ENCODE results near the genes SLFN5, SLFN12, GAS2L2 and CCL23.

- PRO-cap, result no peak
- RRBS, result no CpG with 5 or more reads among the region's 7 CpGs
These were observed 1.7 kb downstream of the PSMD11 start for GRCh38 chr17:32445775-32446675.

DNA sequence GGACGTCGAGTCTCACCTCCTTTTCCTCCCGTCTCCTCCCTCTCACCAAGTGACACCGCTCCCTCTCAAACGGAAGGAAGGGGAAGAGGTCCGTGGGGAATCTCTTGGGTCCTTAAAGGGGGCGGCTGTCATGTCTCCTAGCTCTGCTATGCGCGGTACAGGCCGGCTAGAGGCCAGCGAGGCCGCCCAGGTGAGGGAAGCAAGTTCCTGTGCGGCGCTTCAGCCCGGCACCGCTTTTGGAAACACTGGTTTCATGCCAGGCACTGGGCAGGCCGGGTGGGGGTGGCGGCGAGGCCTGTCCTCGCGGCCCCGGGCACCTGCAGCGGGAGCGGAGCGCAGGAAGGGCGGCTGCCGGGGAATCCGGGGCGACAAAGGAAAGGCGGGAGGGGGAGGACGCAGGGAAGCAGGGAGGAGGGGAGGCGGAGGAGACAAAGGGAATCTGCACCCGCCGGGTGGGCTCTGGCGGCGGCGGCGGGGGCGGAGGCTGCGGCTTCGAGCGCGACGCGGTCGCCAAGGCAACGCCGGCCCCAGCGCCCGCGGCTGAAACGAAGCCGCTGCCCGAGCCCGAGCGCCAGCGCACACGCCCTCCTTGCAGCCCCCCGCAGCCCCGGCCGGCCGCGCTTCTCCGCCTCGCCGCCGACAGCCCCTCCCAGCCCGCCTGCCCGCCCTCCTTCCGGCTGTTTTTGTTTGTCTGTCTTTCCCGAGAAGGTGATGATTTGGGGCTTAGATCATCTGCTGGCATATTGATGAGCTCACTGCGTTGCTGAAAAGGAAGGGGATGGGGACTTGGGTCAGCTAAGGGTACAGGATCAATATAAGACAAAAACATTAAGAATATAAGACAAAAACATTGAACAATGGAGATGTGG lies 32.5 kb downstream of the CDK5R1 start:
- PRO-cap, result bidirectional peak, plus-strand start at position 758 of the sequence, minus-strand start at position 660 of the sequence
- RRBS, result 2% methylated on average over 50 of the region's 72 CpGs

DNA sequence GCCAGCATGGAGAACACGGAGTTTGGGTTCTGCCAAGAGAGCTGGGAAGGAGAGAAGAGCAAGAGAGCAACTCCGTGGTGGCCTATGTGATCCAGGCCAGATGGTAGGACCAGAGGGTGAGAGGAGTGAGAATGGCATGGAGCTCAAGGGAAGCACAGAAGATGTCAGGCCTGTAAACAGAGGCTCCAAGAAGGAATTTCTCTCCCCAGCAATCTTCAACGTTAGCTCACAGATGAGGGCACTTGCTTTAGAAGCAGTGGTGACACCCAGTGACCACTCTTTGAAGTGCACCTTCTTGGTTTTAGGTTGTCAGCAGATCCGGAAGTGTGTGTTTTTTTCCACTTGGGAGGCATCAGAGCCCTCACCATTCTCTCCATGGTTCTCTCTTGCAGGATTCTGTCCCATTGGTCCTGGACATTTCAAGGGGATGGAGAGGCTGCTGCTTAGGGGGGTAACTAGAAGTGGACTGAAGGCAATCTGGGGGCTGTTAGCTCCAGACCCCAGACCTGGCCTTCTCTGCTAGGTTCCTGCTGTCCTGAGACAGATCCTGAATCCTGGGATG lies 18.1 kb upstream of the TMEM98 start:
- PRO-cap, result no peak
- RRBS, result no CpG with 5 or more reads among the region's 4 CpGs

DNA sequence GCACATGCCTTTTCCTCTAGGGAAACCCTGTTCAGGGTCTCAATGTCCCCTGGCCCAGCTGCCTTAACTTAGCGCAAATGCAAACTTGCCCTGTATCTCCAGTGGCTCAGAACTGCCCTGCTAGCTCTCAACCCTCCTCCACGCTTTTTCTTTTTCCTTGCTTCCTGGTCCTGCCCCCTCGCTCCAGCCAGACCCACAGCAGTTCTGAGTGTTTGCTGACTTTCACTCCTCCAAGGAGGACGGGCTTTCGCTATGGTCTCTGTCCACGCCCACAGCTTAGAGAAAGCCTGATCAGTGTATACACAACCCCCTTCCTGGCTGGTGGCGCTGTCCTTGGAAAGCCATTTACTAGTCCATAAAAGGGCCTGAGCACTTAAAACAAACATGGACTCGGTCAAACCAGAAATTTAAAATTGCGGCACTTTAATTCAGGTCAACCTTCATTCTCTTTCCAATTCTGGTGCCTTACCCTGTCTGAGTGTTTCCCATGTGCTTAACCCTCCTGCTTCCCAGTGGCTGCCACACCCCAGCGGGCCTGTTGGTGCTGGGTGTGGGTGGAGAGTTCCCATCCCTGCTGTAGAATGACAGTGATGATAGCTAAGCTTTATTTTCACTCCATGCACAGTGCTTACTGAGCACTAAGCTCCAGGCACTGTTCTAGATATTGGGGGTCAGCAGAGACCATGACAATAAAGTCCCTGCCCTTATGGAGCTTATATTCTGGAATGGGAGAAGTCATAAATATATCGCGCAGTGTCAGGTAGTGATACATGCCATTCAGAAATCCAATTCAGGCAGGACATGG lies 15.5 kb upstream of the TMEM98 start:
- PRO-cap, result bidirectional peak, plus-strand start at position 201 of the sequence, minus-strand start at position 206 of the sequence
- RRBS, result no CpG with 5 or more reads among the region's 12 CpGs

DNA sequence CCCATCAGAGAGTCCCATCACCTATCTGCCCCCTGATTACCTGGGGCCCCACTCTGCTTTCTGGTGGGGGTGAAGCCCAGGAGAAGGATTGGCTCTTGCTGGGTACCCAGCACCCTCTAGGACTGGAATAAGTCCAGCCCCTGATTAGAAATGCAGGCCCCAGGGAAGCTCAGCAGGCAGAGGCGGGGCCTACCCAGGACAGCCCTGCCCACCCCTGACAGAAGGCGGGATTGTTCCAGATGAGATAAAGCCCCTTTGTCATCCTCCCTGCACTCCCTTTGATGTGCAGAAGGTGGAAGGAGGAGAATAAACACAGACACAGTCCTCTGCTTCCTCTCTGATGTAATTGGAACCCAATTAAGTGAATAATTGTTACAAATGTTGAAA lies 19.0 kb downstream of the TMEM132E start:
- PRO-cap, result no peak
- RRBS, result no CpG with 5 or more reads among the region's 2 CpGs

DNA sequence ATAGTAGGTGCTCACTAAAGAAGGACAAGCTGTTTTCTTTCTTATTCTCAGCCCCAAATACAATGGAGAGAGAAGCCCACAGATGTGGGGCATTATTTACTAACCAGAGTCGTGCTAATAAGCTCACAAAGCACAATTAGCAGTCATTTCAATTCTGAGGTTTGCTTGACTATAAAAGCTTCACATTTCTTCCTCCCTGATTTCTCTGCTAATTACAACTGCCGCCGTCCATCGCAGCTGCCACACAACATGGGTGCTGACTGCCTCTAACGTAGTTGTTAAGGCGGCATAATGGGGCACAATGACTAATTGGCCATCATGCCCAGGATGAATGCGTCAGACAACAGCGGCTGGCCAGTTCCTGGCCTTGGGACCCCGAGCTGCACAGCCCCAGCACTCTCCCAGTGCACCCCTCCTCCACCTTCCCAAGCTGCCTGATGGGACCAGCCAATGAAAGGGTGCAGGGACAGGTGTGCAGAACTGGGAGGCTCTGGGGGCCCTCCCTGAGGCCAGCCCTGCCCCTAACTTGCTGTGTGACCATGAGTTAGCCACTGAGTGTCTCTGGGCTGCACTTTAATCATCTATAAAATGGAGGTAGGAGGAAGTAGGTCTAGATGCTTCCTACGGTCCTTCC lies 109.2 kb downstream of the CCT6B start:
- PRO-cap, result unidirectional peak, plus-strand start at position 481 of the sequence
- RRBS, result no CpG with 5 or more reads among the region's 10 CpGs

GRCh38 chr17:35019109-35019308 lies 38.7 kb downstream of the LIG3 start:
- PRO-cap, result no peak
- RRBS, result no CpG with 5 or more reads among the region's 1 CpG

GRCh38 chr17:35079970-35080548 lies 16.6 kb upstream of the RFFL start:
- PRO-cap, result no peak
- RRBS, result no CpG with 5 or more reads among the region's 3 CpGs

GRCh38 chr17:35213342-35213956 lies 19.3 kb upstream of the SLC35G3 start:
- PRO-cap, result no peak
- RRBS, result no CpG with 5 or more reads among the region's 5 CpGs

DNA sequence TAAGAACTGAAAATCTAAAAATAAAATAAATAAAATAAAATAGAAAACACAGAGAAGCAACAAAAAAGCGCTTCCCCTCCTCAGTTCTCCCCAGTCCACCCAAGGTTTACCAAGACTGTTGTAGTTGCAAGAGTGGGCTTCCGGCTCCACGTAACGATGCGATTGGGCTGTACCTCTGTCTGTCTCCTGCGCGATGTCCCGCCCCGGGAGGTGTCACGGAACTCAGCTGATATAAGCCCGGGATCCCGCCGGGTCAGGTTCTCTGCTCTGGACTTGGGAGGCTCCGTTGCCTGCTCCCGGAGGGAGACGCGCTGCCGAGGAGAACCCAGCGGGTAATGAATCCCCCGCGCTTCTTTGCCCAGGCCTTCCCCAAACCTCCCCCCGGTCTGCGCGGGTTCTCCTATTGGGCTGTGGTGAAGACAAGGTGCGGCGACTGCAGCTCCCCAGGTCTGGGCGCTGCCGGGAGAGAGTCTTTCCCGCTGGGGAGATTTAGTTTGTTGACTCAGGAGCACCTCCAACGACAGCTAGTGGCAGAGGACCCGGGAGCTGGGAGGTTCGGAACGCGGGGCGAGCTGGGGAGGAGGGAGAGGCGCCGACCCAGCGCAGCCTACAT lies at the start of gene SLFN5:
Gene SLFN5, plus strand, starts transcription at position 261 of the 613 bp plus-strand sequence.
- PRO-cap, result bidirectional peak, plus-strand start at position 261 of the sequence, minus-strand start at position 104 of the sequence
- RRBS, result 2% methylated on average over 25 of the region's 38 CpGs

- PRO-cap, result no peak
- RRBS, result no CpG with 5 or more reads among the region's 8 CpGs
These were observed 58.3 kb downstream of the SLFN11 start for GRCh38 chr17:35314799-35315854.

- PRO-cap, result bidirectional peak, plus-strand start at chr17:35432748, minus-strand start at chr17:35432500
- RRBS, result no CpG with 5 or more reads among the region's 12 CpGs
These were observed at the start of gene SLFN12 for GRCh38 chr17:35432132-35432789. SLFN12 (minus strand) TSS chr17:35432500.

DNA sequence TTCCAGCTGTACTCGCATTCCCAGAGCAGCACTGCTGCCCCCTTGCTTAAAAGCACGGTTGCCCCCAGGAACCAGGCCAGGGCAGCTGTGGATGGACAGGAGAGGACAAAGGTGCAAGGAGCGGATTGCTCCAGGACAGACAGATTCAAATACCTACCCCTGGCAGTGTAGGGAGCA lies 975 bp upstream of the SLFN12 start:
- PRO-cap, result no peak
- RRBS, result no CpG with 5 or more reads among the region's 3 CpGs

DNA sequence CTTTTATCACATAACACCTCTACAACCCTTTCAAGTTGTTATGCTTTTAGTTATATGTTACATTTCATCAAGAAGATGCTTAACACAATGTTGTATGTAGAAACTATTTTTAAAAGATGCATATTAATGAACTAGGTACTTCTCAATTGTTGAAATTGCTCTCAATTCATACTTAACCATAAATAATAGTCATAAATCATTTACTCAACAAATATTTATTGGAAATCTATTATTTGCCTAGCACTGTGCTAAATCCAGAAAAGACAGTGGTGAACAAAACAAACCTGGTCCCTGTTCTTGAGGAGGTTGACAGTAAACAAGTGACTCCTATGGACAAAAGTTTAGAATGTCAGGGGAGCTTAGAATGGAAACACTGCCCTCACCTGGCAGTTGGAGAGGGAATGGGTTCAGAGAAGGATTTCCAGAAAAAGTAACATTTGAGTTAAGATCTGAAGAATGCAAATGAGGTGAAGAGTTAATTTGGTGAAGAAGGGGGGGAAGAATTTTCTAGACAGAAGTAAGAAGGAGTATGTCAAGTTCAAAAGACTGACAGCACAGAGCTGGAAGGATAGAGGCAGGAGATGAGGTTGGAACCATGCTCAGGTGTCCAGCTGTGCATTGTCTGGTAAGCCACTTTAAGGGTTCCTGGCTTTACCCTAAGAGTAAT lies 4.2 kb downstream of the SLFN12L start:
- PRO-cap, result no peak

- PRO-cap, result no peak
- RRBS, result no CpG with 5 or more reads among the region's 9 CpGs
These were observed 1.1 kb downstream of the AP2B1 start for GRCh38 chr17:35588245-35588511.

DNA sequence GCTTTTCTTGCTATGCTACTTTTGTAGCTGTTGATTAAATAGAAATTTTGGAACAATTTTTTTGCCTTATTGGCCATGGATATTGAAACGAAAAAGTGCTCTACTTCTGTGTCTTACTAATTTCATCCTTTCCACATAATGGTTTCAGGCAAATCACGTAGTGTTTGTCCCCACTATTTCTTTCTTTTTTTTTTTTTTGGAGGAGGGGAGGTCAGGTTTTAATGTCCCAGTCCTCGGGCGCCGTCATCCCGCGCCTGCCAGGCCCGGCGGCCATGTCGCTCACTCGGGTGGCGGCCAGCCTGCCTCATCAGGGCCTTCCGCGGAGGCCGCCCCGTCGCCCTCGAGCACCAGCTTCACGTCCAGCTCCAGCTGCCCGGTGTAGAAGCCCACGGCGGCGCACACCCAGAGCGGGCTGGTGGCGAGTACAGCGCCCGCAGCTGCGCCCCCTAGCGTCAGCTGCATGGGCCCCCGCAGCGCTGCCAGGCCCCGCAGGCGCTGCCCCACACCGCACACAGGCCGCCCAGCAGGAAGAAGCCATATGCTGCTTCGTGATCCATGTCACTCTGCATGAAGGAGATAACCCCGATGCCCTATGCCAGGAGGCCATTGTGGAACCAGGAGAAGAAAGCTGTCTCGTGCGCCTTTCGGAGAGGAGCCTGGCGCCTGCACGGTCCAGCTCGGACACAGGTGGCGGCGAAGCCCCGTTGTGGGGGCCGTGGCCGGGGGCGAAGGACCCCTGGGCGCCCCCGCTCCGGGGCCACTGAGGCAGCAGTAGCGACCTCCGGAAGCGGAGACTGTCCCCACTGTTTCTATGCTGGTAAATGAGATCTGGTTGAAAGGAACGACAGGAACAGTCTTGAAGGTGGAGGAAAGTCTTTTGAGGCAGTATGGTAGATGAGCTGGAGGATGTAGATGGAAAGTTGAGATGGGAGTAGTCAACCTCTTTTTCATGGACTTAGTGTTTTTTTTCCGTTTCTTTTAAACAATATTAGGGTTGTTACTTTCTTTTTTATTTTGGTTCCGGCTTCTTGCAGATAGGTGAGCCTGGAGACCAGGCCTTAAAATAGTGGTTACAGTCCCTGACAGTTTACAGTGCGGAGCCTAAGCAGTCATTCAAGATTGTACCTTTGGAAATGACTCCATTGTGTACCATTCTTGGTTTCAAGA lies 9.6 kb downstream of the AP2B1 start:
- PRO-cap, result no peak
- RRBS, result 75% methylated on average over 8 of the region's 59 CpGs

GRCh38 chr17:35752457-35753417 lies at the start of gene GAS2L2:
GAS2L2 (minus strand) TSS chr17:35753239.
- PRO-cap, result no peak
- RRBS, result no CpG with 5 or more reads among the region's 28 CpGs

DNA sequence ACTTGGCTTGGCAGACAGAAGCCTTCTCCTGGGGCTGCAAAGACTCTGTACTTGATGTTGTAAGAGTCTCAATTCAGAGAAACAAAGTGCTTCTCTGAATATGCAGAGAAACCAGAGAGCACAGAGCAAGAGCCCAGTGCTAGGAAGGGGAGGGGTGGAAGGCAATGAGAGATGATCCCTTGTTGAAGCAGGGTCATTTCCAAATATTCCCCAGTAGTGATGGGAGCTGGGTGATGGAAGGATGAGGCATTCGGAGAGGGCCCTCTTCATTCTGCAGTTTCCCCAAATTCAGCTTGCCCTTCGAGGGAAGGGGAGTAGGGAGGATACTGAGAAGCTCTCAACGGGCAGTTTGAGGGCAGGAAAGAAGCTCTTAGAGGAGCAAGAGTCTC lies 2.1 kb downstream of the MMP28 start:
- PRO-cap, result no peak
- RRBS, result no CpG with 5 or more reads among the region's 3 CpGs

DNA sequence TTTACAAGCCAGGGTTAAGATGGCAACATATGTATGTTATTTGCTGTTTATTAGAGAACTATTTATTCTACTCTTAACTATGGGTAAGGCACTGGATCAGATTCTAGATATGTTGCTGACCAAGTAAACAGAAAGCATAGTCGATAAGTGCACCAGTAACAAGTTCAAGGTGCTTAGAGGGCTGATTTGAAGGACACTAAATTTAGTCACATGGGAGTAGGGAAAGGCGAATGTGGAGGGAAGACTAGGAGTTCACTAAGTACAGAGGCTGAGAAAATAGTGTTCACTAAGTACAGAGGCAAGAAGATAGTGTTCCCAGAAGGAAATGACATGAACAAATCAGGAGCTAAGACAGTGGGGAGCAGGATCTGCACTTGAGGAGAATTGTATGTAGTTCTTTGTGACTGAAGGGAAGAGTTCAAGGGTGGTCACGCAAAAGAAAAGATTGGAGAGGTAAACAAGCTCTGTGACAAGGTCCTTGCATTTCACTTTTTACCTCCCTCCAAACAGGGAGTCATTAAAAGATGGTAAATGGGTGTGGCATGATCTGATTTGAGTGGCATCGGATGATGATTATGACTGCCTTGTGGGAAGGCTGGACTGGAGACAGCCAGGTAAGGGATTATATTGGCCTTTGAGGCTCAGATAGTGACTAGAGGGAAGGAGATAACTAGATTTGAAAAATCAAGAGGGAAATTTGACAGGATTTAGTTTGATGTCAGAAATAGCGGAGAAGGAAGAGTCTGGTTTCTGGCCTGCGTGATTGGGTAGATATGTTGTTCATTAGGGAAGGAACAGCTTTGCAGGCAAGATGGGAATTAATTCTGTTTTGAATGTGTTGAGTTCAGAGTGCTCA lies 20.8 kb downstream of the HEATR9 start:
- PRO-cap, result no peak
- RRBS, result no CpG with 5 or more reads among the region's 6 CpGs

- PRO-cap, result no peak
- RRBS, result no CpG with 5 or more reads among the region's 7 CpGs
These were observed at the start of gene CCL23 for GRCh38 chr17:36017697-36018337. CCL23 (minus strand) TSS chr17:36017972.

Measured in kidney (tissue), 2 donors.